Pericardium fibroblast (primary cell): ENCODE measurements around the gene SENP7.

DNA sequence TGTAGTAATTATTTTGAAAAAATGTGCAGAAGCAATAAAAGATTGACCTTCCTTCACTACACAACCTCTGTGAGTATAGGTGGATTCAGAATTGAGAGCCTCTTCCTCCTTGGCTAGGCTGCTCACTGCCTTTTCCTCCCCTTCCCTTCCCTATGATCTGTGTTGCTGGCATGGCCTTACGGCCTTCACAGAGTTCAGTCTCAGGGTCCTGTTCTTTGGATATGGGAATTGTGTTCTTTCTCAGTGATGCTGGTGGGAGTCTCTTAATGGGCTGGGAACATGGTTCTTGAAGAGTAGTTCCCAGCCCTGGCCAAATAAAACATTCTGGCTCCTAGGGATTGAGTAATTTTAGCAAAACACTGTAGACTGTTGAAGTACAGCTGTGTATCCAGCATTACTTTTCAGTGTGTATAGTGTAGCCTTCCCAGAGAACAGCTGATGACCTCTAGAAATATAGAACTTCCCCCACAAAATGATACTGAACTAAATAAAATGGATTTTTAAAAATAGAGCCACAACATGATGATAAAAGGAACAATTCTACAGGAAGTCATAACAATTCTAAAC is 22.6 kb upstream of the FILIP1L start:
- RAMPAGE, long total RNA, result no peak

GRCh38 chr3:100259984-100260617 is 691 bp upstream of the TBC1D23 start:
- RAMPAGE, long total RNA, result no peak

DNA sequence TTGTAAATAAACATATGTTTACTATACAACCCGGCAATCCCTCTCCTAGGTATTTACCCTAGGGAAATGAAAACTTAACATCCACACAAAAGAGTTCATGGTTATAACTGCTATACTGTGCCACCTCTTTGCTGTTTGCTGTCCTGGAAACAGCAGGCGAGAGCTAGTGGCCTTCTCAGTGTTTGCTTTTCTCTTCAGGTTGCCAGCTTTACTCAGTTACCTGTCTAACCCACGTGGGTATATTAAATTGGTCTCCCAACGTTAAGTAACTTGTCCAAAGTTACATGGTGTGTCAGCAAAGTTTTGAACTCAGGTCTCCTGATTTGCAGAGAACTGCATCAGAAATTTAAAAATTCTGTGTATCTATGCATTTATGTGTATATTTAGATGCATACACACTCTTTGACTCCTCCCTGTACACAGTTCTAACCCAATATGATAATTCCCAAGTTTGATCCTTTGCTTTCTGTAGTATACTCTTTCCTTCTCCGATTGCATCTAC is 4.4 kb upstream of the NIT2 start:
- RAMPAGE, long total RNA, result no peak

GRCh38 chr3:100519099-100519393 is 26.6 kb downstream of the TMEM45A start:
- RAMPAGE, long total RNA, result no peak

DNA sequence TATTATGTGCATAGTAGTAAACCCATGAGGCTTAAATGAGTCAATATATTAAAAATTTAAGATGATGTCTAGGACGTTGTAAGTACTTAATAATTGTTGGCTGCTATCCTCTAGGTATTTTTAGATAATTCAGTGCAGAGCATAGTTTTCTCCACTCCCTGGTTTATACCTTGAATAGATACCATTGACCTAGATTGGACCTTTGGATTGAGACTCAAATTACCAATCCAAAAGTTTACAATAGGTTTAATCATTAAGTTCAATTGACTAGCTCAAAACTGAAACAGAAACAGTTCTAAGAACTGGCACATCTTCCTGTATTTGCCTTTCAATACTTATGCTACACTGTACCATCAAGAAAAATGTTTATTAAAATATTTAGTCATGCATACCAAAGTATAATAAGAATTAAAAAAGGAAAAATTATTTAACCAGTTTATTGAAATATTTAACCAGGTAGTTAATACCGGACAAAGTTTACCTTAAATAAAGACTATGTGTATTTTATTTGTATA is 4.6 kb downstream of the ADGRG7 start:
- RAMPAGE, long total RNA, result no peak

GRCh38 chr3:101065911-101066419 is 72.7 kb upstream of the ABI3BP start:
- RAMPAGE, long total RNA, result no peak

DNA sequence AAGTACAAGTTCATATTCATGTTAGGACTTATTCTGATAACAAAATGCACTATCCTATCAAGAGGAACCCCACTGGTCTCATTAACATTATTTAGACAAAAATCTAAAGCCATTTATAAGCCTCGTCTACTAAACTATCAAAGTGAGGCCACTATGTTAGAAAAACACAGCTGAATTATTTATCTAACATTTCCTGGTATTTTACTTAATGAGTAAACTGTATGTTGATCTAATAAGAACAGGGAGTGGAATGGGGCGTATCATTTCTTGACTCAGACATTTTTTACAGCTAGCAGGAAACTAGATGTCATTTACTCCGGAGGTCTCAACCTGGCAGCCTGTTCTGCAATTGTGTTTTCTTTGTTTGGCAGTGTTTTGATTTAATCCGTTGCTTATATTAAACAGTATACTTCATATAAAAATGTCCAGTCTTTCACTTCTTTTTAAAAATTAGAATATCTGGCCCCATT is 79.0 kb upstream of the ABI3BP start:
- RAMPAGE, long total RNA, result no peak

DNA sequence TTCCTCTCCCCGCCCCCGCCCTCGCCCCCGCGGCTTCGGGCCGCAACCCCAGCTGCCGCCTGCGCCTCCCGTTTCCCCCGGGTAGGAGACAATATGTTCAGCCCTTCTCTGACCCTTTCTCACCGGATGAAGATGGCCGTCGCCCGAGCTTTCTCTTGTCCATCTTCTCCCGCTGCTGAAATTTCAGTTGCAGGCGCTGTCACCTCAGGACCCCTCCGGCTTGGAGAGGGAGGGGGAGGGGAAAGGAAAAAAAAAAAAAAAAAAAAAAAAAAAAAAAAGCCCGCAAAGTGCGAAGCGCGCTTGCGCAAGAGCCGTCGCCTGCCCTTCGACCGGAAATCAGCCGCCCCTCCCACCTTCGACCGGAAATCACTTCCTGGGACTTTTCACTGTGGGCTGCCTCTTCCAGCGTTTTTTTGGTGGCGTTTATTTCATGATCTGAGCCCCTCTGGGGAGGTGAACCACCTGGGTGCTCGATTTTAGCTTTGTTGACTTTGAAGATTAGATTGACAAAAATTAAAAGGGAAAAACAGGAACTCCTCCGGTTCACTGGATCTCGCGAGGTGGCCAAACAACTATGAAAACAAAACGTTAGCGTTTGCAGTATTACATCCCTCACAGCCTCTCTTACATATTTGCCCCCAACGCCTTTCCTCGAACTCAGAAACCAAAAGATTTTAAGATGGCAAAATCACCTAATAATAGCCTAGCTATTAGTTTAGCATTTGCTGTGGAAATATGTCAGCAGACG is at the start of gene SENP7:
TSS of gene SENP7 (minus strand) at position 245 of the 748 bp plus-strand sequence.
- RAMPAGE, long total RNA, result no peak

DNA sequence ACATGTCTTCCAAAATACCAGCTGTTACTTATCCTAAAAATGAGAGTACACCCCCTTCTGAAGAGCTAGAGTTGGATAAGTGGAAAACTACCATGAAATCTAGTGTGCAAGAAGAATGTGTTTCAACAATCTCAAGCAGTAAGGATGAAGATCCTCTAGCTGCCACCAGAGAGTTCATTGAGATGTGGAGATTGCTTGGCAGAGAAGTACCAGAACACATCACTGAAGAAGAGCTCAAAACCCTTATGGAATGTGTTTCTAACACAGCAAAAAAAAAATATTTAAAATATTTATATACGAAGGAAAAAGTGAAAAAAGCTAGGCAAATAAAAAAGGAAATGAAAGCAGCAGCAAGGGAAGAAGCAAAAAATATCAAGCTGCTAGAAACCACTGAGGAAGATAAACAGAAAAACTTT is 3.2 kb downstream of the TRMT10C start:
- RAMPAGE, long total RNA, result no peak

DNA sequence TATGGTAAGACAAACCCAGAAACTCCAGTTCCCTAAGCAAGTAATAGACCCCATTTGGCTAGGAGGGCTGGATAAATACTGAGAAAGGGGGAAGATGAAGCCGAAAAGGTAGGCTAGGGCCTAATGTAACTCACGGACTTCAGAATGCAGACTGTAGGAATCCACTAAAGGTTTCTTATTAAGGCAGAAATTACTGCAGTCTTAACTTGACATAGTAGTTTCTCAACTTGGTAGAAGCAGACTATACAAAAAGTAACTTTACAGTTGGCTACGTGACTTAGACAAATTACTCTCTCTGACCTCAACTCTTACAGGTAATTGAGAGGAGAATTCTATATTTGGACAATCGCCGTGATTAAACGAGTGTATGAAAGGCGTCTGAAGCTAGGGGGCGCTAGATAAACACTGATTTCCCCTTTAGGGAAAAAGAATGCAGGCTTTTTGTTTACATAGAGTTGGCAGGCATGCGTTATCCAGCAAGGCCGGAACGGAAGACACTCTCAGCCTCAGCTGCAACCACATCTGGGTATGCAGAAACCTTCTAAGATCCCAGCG is 545 bp upstream of the PCNP start:
- RAMPAGE, long total RNA, result no peak

DNA sequence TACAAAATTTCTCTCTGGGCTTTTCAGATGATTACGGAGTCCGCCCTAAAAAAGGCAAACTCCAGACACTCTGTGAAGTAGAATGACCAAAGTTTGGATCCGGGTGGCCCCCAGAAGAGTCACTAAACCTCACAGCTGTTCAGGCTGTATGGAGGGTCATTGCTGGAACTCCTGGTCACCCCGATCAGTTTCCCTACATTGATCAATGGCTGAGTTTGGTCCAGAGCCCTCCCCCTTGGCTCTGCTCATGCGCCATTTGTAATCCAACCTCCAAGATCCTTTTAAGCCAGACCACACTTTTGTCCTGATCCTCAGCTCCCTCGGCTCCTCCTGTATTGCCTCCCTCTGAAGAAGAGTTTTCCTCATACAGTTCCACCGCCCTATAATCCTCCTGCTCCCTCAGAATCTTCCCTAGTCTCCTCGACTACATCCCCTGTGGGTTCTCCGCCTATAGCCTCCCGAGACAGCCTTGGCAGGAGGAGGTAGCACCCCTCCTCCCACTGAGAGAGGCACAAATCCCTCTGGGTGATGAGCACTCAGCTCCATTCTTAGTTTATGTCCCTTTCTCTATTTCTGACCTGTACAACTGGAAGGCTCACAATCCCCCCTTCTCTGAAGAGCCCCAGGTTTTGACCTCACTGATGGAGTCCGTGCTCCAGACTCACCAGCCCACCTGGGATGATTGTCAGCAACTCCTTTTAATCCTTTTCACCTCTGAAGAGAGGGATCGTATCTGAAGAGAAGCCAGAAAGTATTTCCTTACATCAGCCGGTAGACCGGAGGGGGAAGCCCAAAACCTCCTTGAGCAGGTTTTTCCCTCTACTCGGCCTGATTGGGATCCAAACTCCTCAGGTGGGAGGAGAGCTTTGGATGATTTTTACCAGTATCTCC is 42.1 kb downstream of the ZBTB11 start:
- RAMPAGE, long total RNA, result no peak

DNA sequence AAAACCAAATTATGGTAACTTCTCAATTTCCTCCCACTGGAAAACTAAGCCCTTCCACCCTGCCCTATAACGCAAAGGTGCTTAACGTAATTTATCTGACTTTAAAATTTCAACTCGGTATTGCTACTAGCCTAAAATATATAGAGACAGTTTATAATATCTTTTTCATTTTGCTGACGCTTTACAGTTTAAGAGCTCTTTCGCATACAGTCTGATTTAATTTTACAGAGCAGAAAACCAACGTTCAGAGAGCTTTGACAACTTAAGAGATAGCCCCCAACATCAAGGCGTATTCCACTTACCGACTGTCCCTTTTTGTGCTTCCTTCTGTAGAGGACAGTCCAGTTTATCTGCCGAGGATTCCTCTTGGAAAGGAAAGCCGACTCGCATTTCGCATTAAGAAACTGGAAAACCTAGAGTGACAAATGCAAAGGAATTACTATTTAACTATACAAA is 974 bp downstream of the RPL24 start:
- RAMPAGE, long total RNA, result no peak

DNA sequence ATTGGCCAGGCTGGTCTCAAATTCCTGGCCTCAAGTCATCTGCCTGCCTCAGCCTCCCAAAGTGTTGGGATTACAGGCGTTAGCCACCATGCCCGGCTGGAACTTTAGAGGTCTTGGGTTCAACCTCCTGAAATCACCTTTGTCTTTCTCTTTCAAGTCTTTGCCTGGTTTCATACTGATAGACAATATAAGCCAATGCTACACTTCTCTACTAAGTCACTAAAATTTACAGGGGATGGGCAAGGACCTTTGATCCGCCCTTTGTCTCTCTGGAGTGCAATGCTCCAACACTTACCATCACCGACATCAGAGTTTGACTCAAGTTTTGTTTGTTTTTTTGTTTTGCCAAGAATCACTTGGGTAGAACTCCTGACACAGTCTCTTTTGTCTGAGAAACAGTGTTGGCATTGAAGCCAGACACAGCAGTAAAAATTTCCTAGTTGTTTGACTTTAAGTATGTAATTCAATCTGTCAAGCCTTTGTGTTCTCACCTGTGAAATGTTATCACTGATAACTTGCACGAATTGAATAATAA is 29.2 kb downstream of the NFKBIZ start:
- RAMPAGE, long total RNA, result no peak

- RAMPAGE, long total RNA, result no peak
Observed at GRCh38 chr3:102102248-102102789, 253.0 kb downstream of the NFKBIZ start.

DNA sequence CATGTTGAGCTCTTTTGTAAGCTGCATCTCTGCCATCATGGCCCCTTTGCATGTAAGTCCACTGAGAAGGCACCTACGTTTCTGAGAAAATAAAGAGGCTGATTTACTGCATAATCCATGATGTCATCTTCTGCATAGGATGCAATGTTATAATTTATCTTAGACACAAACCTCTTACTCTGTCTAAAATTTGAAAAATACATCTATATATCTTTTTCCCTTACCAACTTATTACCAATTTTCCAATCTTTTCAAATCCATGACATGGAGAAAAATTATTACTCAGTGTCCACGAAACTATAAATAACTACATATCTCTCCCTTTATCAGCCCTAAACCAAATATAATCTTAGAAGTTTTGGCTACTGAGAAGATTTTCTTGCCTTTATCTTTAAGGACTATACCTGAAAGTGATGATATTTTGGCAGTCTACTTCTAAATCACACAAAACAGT is 1294.9 kb downstream of the ZPLD1 start:
- RAMPAGE, long total RNA, result no peak

- RAMPAGE, long total RNA, result no peak
Observed at GRCh38 chr3:104909703-104910294, 456.9 kb upstream of the ALCAM start.

- RAMPAGE, long total RNA, result no peak
Observed at GRCh38 chr3:105353209-105354444, 13.1 kb upstream of the ALCAM start.

GRCh38 chr3:105364710-105364966 is 2.1 kb upstream of the ALCAM start:
- RAMPAGE, long total RNA, result no peak

DNA sequence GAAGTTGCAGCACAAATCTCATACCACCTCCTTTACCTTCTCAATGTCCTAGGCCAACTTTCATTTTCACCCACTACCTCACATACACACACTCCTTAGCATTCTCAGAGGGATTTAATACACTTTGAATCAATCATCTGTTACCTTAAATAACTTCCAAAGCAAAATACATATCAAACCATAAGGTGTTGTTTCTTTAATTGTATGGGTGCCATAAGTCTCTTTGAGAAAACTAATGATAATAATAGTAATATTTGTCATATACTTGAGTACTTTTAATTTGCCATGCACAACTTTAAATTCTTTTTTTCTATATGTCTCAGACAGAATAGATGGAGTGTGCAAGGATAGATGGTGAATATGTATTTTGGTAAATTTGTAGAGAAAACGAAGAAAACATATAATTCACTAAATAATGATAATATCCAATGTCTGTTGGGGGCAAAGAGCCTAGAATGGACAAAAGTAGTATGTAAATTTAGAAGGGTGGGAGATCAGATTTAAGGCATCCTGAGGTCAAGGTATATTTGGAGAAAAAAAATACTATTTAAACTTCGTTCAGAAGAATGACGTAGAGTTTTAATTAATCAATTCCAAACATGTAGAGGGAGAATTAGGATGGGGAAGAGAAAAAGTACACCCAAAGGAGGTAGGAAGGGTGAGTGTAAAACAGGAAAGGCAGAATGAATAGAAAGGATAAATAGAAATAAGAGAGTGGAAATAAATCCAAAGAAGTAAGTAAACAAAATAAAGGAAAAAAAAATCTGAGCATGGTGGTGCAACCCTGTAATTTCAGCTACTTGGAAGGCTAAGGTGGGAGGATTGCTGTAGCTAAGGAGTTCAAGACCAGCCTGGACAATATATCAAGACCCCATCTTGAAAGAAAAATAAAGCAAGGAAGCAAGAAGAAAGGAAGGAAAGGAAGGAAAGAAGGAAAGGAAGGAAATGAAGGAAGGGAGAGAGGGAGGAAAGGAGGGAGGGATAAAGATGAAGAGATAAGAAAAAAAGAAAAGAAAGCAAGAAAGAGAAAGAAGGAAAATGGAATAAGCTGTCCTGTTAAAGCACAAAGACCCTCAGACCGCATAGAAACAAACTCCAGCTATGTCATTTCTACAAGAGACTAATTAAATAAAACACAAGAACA is 84.0 kb downstream of the ALCAM start:
- RAMPAGE, long total RNA, result no peak

- RAMPAGE, long total RNA, result no peak
Observed at GRCh38 chr3:105504269-105504879, 137.7 kb downstream of the ALCAM start.